Prostate gland (tissue), 2 donors: ENCODE measurements around a stretch of chr2.

DNA sequence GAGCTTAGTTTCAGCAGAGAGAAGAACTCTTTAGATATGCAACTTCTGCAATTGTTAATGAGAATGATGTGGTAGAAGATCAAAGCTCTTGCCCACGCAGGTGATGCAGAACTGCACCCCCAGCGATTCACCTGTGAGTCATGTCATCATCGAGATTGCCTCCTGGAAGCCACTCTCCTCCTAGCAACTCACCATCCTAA, 224.7 kb upstream of the SOX11 start:
- PRO-cap, result no peak
- RAMPAGE, long total RNA, 2 experiments, result no peak in any of the 2 experiments

DNA sequence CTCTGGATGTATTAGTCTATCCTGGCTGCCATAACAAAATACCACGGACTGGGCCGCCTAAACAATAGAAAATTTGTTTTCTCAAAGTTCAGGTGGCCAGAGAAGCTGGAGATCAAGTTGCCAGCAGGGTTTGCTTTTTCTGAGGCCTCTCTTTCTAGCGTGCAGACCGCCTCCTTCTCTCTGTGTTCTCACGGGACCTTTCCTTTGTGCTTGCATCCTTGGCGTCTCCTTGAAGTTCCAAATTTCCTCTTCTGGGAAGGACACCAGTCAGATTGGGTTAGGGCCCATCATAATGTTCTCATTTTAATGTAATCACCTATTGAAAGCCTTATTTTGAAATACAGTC, 1.4 kb upstream of the CMPK2 start:
- PRO-cap, result no peak
- RAMPAGE, long total RNA, 2 experiments, result no peak in any of the 2 experiments

DNA sequence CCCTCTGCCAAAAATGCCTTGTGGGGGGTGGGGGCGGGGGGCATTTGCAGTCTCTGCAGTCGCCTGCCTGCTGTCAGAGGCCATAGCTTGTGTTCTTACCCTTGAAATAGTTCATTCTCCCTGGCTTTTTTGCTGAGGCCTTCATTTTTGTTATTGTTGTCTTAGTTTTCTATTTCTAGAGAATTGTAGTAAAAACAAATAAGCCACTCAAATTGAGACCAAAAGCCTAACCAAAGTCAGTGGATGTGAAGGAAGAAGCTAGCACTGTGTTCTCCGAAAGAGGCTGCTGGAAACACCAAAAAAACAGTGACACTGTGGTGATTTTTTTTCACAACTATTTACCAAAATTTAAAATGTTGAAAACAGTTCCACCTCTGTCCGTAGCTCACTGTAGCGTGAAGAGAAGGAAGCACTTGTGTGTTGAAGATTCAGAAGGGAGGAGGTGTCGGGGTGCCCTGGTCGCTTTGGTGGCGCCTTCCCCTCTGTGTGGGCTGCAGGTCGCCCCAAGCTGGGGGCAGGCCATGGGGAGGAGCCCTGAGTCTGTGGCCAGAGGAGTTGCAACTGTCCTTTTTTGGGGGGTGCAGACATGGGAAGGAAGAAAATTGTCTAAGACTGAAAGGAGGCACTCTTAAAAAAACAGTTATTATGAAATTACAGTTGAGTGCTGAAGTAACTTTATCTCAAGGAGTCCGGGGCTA, 81.8 kb downstream of the RNF144A start:
- PRO-cap, result no peak
- RAMPAGE, long total RNA, 2 experiments, result no peak in any of the 2 experiments

GRCh38 chr2:7038362-7039086, 121.3 kb downstream of the RNF144A start:
- PRO-cap, result no peak
- RAMPAGE, long total RNA, 2 experiments, result no peak in any of the 2 experiments

- PRO-cap, result no peak
- RAMPAGE, long total RNA, 2 experiments, result no peak in any of the 2 experiments
These were observed 550.9 kb downstream of the RNF144A start for GRCh38 chr2:7468084-7468511.

DNA sequence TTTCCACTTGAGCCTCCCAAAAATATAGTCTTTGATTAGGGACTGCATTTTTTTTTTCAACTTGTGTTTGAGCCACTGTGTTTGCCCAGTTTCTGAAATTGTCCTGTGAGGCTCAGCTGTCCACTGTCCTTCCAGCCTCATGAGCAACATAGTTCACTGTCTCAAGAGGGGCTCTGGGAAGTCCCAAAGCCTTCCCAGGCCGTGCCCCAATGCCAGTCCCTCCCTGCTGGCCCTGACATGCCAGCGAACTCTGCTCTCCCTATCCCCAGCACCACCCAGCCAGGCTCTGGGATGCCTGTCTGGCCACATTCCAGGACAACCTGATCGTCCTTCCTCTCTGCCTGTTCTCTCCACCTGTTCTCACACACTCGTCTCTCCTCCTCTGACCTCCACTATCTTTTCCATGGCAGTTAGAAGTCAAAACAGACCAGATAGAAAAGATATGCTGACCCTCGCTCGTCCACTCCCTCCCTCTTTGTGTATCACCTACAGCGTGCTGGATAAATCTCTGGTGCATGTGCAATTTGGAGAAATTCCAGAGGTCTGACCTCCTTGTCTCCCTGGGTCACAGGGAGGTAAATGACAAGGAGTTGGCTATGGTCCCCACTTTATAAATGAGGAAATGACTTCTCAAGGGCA, 277.9 kb upstream of the ID2 start:
- PRO-cap, result no peak
- RAMPAGE, long total RNA, 2 experiments, result no peak in any of the 2 experiments

DNA sequence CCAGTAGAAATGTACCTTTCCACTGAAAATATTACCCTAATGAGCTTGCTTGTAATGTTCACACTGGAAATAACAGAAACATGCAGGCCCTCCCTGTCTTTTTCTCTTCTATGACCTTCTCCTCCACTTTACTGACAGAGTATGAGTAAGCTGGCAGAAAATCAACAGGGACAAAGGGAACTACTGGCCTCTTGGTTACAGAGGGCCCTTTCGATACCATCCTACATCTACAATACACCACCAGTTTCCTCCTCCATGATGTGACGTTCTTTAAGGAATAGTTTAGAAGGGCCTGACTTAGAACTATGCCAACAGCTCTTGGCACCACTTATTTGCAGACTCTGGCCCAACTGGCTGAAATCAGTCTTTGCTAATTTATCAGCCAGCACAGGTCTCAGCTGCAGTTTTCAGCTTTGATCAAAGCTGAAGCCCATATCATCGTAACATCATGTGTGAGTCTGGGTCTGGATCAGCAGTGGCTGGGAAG, 272.2 kb upstream of the ID2 start:
- PRO-cap, result no peak
- RAMPAGE, long total RNA, 2 experiments, result no peak in any of the 2 experiments

DNA sequence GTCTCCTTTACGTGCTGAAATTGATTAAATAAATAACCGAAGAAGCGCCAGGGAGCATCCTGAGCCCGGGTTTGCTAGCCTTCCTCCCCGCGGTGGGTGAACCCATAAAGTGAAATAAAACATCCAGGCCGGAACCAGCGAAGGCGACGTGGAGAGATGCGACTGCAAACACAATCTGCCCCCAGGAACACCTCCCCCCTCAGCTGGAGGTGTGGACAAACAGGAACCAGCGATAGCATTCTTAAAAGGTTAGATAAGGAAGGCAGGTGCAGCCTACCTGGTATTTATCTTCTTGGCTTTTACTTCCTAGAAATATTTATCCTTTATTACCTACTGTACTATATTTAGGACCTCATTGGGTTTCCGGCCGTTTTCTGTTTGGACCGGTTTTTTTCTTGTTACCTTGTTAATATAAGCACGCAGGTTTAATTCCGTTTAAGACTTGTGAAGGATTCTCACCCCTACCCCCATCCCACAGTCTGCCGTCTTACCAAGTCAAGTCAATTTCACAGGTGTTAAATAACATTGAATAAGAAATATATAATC, 224.1 kb upstream of the ID2 start:
- PRO-cap, result no peak
- RAMPAGE, long total RNA, 2 experiments, result no peak in any of the 2 experiments

- PRO-cap, result unidirectional peak, plus-strand start at chr2:8543693; bidirectional peak, plus-strand start at chr2:8543914, minus-strand start at chr2:8543751
- RAMPAGE, long total RNA, 2 experiments, result no peak in any of the 2 experiments
These were observed 138.5 kb upstream of the ID2 start for GRCh38 chr2:8542983-8544201.

DNA sequence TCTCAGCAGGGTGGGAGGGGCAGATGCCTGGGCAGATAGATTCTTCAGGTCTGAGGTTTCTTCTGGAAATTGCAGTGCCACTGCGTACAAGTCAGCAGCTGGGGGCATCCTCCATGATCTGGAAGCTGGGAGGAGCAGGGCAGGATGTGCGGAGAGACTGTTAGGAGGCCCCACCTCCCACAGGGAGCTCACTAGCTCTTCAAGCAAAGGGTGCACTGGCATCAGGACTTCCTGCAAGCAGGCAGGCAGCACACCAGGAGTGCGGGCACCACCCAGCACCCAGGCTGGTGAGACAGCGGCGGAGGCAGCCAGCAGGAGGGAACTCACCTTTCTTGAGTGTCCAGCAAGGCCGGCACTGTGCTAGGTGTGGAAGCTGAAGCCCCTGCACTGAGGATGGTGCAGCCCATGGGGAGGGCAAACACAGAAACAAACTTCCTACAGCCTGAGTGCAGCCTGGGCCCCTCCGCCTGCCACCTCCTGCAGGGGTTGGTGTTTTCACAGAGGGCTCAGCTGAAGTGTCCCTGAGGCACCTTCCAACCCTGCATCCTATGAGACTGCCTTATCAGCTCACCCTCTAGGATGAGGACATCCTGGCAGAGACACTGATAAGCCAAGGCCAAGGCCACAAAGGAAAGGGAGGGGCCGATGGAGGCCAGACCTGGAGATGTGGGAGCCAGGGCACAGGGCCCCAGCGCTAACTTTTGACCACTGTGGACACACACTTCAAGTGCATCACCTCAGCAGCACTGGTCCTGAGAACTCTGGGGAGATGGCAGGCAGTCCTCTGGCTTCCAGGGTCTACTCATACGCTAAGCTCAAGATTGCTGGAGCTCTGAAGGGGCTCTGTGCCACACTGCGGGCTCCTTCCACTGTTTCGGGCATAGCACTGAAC, 100.5 kb upstream of the ID2 start:
- PRO-cap, result no peak
- RAMPAGE, long total RNA, 2 experiments, result no peak in any of the 2 experiments

GRCh38 chr2:8659965-8660748, 21.7 kb upstream of the ID2 start:
- PRO-cap, result no peak
- RAMPAGE, long total RNA, 2 experiments, result no peak in any of the 2 experiments

- PRO-cap, result no peak
- RAMPAGE, long total RNA, 2 experiments, result no peak in any of the 2 experiments
These were observed 20.2 kb upstream of the ID2 start for GRCh38 chr2:8661762-8661982.

GRCh38 chr2:8665268-8665626, 16.6 kb upstream of the ID2 start:
- PRO-cap, result no peak
- RAMPAGE, long total RNA, 2 experiments, result no peak in any of the 2 experiments

DNA sequence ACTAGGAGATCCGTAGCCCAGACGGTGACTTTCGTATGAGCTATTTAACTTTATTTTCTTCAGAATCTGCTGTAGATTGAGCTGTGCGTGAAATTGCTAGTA, 571 bp downstream of the ID2 start:
- PRO-cap, result no peak
- RAMPAGE, long total RNA, 2 experiments, result no peak in any of the 2 experiments

DNA sequence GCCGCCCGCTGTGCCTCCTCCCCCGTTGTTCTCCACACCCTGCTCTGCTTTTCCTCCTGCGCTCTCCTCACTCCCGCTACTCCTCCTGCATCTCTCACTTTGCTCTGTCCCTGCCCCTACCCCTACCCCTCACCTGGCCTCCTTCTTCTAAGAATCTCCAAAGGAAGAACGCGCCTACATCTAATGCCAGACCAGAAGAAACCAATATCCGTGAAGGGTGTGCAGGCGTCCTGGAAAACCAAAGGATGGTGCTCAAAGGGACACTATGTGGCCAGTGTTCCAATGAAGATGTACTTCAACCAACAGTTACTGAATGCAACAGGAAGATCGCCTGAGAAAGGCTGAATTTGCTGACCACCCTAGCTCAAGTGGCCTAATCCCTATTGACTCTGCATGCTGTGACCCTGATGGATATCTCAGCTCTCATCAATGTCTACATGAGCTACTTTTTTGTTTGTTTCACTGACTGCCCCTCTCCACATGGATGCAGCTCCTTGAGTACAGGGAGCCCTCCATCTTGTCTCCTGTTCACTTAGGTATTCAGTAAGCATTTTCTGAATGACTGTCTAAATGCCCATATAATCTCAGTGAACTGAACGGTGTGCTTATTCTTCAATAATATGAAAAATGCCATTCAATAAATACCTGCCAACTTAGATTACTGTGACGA, 51.1 kb downstream of the ID2 start:
- PRO-cap, result no peak
- RAMPAGE, long total RNA, 2 experiments, result no peak in any of the 2 experiments

- PRO-cap, result no peak
- RAMPAGE, long total RNA, 2 experiments, result no peak in any of the 2 experiments
These were observed 90.3 kb upstream of the ASAP2 start for GRCh38 chr2:9116381-9116685.

DNA sequence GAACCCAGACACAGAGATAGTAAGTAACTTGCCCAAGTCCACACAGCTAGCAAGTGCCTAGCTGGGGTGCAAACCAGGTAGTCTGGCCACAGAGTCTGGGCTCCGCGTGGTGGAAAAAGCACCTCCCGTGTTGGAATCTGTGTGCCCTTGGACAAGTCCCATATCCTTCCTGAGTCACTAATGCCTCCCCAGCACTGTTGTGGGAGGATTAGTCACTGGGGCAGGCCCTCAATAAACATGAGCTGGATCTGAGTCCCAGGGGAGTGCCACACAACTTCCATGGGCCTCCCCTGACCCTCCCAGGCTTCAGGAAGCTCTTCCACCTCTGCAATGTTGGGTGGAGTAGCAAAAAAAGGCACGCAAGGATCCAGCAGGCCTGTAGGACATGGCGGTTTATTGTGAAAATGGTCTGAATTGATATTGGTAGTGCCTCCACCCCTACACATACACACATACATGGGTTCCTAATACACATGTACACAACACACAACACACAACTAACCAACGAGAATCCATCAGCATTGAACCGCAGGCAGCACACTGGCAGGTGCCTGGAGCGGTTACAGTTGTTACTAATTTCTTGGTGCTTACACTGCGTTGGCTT, 26.7 kb upstream of the ASAP2 start:
- PRO-cap, result no peak
- RAMPAGE, long total RNA, 2 experiments, result no peak in any of the 2 experiments

DNA sequence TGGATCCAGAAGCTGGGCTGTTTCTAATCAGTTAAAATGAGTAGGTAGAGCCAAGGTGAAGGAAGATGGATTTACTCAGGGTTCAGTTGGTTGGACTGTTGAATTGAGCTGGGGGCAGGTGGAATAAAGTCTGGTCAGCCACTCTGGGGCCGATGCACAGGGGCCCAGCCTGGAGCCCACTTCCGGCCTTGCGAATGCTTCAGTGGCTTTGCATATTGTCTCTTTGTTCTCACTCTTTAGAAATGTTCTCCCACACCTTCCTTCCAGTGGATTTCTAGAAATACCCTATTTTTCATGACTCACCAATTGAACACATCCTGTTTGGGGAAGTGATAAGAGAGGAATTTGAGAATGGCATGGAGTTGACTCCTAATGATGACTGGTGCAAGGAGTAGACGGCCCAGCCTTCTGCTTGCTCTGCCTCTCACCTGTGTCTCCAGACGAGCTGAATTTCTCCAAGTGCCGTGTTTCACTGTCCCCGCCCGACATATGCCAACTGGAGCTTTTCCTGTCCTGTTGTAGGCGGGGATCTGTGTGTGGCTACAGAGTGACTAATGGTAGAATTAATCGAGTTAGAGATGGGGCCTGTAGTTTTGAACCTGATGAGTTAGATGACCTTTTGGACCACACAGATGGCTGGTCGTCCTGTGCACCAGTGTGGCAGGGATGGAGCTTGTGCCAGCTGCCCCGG, 28.2 kb downstream of the ASAP2 start:
- PRO-cap, result no peak
- RAMPAGE, long total RNA, 2 experiments, result no peak in any of the 2 experiments

- PRO-cap, result no peak
- RAMPAGE, long total RNA, 2 experiments, result no peak in any of the 2 experiments
These were observed 44.0 kb downstream of the ASAP2 start for GRCh38 chr2:9250431-9251231.

GRCh38 chr2:9311414-9312233, 105.0 kb downstream of the ASAP2 start:
- PRO-cap, result no peak
- RAMPAGE, long total RNA, 2 experiments, result no peak in any of the 2 experiments